ENCODE measurements around a stretch of chr11.

DNA sequence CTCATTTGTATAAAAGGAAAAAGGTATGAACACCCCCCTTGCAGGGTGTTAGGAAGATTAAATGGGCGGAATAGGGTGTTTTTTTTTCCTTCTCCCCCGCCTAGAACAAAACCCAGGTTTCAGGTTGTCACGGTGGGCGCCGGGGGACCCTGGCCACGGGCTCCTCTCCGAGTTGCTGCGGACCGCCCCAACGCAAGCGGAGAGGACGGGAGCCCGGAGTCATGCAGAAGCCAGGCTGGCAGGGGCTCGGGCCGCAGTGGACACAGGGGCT, 260 bp upstream of the TIRAP start:
- PRO-cap: bidirectional peak, plus-strand start at position 190 of the sequence, minus-strand start at position 223 of the sequence
- RAMPAGE, long total RNA: no peak

DNA sequence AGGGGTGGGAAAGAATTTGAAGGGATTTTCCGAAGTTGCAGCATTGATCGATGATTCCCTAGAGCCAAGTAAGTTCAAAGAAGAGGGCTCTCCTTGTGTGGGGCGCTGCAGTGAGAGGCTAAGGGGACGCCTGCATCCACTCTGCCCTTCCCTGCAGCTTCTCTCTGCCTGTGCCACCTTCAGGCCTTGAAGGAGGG, 16.0 kb upstream of the ST3GAL4 start:
- PRO-cap: no peak
- RAMPAGE, long total RNA: no peak

DNA sequence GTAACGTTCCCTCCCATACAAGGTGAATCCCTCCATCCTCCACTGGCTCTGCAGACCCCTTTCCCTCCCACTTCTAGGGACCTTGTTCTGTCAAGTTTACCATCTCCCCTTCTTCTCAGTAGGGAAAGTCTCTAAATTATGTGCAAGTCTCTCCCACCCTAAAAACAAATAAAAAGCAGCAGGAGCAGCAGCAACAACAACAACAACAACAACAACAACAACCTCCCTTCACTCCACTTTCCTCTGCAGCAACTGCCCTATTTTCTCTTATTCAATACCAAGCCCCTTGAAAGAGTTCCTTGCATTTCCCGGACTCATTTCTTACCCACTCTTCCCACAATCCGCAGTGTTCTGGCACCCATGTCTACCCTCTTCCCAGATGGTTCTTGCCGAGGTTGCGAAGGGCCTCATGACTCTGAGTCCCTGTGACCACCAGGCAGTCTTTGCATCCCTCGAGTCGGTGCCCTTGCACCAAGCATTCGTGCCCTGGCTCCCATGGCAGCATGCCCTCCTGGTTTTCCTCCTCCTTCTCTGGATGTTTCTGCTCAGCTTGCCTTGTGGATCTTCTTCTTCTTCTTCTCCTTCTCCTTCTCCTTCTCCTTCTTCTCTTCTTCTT, 77.9 kb downstream of the KIRREL3 start:
- PRO-cap: no peak
- RAMPAGE, long total RNA: no peak

- PRO-cap: no peak
- RAMPAGE, long total RNA: no peak
Measured at GRCh38 chr11:127105851-127106839, 105.6 kb upstream of the KIRREL3 start.

DNA sequence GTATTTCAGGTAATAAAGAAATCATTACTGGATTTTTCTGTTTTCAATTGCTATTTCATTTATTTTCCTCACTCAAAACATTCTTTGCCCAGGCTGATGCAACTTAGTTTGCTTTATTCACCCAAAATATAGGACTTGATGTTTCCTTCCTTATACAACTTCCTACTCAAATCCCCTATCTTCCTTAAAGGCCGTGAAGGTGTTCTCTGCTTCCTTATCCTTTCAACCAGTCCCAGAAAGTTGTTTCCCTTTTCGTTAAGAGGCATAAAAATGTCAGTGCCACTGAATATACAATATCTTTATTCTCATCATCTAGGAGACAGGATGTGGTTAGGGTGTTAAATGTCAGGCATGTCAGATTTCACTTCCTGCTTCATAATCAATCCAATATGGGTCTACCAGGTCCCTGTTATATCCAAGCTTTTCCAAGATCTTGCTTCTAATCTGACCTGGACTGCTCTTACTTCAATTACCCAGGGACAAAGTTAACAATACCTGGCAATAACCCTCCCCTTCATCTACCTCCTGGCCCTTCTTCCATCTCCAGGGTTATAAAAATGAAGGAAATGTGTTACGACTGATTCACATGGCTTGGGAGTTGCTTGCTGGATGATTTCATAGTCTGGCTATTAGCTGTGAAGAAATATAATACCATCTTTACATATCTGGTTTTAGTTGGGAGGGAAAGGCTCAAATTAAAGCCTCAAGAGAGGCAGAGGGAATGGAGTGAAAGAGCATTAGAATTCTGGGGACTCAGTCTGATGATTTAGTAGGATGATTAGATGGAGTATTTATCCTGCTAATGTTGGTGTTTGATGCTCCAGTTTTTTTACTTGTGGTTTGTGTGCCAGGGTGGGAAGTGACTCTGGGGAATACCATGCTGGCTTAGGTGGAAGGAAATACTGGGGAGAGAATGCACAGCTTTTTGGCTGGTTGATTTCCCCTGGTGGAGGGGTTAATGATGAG, 534.4 kb downstream of the ETS1 start:
- PRO-cap: no peak
- RAMPAGE, long total RNA: no peak

DNA sequence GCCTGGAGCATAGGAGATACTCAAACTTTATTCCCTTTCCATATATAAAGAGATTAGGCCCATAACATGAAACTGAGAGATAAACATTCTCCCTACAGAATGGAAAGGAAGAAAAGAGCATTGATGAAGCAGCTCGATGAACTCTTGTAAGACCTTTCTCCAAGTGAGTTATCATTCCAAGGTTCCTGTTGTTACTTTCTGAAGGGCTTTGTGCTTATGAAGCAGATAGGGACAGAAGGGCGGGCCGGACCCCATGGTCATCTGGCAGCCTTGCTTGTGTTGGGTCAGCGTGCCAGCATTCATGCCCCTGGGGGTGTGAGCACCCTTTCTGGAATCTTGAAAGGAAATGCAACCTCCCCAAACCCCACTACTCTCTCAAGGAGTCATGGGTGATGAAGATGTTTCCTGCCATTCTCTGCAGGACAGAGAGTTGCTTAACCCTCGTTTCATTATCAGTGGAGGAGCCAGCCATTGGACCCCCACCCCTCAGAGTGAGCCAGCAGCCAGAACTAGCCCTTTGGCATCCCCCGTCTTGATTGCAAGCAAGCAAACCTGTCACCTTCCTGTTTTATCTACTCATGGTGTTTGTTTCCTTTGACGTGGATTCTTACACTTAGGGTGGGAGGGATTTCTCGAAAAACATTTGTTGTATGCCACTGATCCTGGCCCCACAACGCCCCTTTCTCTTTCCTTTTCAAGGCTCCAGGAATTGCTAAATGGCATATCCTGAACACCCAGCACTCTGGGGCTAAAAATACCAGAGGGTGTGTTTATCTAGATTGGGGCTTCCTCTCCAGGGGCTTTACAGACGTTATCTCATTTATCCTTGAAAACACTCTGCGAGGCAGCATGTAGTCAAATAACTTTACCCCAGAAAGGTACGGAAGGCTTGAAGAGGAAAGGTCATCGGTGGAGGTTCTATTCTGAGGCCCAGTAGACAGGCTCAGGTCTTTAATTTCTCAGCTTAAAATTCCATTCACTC, 258.3 kb downstream of the ETS1 start:
- PRO-cap: no peak
- RAMPAGE, long total RNA: no peak

DNA sequence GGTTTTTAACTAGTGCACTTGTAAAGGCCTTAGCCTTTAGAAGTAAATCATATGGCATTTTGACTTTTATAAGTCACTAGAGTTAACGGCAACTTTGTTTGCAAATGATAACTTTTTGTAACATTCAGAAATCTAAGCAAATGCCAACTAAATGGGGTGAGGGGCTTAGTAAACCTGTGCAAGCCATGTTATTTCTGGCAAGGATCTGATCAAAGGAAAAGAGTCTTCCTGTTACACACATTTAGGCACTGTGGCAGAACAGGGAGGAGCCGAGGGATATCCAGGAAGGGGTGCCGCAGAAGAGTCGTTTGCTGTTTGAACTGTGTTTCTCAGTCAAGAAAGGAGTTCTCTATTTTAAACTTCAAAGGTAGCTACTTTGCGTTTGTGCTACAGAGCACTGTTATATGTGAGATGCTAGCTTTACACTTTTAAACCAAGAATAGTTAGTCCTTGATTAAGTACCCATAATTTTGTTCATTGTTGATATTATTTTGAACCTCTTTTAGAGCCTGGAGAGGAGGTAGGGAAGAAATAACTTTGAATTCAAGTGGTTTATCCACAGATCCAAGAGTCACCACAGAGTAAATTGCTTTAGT, 175.5 kb downstream of the ETS1 start:
- PRO-cap: no peak
- RAMPAGE, long total RNA: no peak

DNA sequence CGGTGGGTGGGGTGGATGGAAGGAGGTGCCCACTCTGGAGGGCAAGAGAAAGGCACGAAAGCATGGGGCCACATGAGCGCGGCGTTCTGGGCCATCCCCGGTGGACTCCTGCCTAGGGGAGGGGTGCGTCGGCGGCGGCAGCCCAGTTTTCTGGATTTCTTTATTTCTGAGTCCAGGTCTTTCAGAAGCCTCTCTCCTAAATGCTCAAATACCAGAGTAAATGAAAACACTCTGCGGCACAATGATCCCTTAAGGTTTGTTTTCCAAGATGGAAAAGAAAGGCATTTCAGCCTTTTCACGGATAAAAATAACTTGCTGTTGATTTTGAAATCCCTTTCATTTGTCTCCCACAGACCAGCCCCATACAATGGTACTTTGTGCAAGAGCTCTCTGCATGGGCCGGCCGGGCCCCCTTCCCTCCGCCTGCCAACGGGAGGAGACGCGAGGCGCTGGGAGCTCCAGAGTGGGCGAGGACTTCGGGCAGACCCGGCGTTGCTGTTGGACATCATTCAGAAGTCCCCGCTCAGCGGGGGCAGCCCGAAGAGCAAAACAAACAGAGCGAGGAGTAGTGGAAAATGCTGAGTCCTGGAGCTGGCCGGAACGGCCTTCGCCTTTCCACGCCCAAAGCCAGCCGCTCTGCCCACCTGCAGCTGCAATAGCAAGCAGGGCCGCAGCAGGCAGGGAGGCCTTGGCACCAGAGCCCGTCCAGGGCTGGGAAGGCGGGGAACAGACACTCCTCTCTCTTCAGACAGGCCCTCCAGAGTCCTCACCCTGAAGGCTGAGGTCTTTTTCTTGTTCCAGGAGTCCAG, 135.8 kb downstream of the ETS1 start:
- PRO-cap: no peak
- RAMPAGE, long total RNA: no peak

GRCh38 chr11:128520097-128520820, 67.1 kb downstream of the ETS1 start:
- PRO-cap: no peak
- RAMPAGE, long total RNA: no peak

DNA sequence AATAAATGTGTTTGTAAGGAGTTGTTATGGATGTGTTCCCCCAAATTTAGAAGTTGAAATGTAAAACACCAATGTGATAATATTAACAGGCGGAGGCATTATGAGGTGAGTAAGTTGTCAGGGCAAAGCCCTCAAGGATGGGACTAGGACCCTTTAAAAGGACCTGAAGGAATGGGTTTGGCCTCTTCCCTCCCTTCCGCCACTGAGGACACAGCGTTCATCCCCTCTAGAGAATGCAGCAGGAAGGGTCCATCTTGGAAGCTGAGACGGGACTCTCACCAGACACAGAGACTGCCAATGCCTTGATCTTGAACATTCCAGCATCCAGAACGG, 22.3 kb downstream of the ETS1 start:
- PRO-cap: no peak
- RAMPAGE, long total RNA: no peak

GRCh38 chr11:128604478-128605051, 17.2 kb upstream of the ETS1 start:
- PRO-cap: no peak
- RAMPAGE, long total RNA: no peak

- PRO-cap: bidirectional peak, plus-strand start at chr11:128624660, minus-strand start at chr11:128624438
- RAMPAGE, long total RNA: no peak
Measured at GRCh38 chr11:128624218-128625386, 37.2 kb upstream of the ETS1 start.

DNA sequence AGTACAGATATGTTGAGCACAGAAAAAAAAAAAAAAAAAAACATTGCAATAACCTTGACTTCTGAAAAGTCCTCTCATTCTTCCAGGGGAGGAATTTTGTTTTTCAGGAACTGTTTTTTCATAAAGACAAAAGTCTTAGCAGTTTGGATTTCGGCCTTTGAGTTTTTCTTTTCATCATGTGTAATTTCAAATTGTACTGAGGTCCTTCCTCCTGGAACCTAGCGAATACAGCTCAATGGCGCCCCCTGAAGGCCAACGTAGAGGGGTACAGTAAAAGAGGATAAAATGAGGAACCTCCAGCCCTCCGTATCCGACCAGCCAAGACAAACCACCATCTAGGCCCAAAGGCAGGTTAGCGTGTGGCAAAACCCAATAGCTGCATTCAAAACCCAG, 43.0 kb upstream of the ETS1 start:
- PRO-cap: no peak
- RAMPAGE, long total RNA: no peak

- PRO-cap: no peak
- RAMPAGE, long total RNA: no peak
Measured at GRCh38 chr11:128691926-128692327, 1.9 kb upstream of the FLI1 start.

DNA sequence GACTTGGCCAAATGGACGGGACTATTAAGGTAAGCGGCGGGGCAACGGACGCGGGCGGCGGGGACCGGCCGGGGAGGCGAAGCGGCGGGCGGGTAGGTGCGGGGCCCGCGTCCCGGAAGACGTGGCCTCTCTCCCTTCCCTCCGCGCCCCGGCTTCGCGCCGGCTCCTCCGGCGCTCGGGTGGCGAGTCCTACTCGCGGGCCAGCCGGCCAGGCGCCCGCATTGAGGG, 290 bp downstream of the FLI1 start:
- PRO-cap: no peak
- RAMPAGE, long total RNA: no peak

GRCh38 chr11:128696783-128697712, 3.2 kb downstream of the FLI1 start:
- PRO-cap: no peak
- RAMPAGE, long total RNA: no peak

GRCh38 chr11:128734379-128735011, 40.6 kb downstream of the FLI1 start:
- PRO-cap: no peak
- RAMPAGE, long total RNA: no peak

DNA sequence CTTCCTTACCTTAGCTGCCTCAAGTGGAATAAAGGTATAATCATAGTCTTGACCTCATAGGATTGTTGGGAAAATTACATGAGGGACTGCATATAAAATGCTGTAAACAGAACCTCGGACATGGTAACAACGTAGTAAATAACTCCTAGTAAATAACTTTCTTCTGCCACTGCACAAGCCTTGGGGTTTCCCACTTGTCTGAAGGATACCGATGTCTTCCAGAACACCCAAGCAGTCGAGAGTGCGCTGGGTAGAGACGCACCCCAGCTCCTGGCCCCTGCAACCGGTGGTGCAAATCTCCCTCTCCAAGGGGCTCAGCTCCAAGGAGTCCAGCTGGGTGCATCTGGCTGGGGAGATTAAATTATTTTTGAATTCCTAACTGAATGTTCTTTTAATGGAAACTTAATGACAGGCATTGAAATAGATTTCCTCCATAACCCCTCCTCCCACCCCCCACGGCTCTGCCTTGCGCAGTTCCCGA, 31.4 kb downstream of the KCNJ1 start:
- PRO-cap: no peak
- RAMPAGE, long total RNA: no peak

DNA sequence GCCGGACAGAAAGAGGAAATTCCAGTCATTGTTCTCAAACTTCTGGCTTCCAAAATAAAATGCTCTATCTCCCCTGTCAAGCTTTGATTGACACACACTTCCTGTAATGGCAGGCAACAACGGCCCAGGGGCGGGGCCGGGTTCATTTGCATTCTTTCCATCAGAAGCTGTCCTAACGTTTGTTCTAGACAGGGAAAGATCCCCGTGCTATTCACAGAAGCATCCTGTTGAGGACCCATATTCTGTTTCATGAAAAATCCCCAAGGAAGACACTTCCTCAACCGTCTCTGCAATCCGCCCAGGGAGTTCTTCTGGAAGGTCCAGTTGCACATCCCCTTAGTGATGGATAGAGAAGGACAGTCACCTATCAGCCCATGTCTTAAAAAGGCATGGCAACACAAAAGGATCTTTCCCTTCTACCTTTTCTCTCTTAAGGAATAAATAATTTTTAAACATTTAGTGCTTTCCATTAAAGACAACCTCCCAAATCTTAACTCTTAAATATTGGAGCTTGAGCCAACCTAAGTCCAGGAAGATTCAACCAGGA, 30.8 kb downstream of the KCNJ1 start:
- PRO-cap: no peak
- RAMPAGE, long total RNA: no peak

DNA sequence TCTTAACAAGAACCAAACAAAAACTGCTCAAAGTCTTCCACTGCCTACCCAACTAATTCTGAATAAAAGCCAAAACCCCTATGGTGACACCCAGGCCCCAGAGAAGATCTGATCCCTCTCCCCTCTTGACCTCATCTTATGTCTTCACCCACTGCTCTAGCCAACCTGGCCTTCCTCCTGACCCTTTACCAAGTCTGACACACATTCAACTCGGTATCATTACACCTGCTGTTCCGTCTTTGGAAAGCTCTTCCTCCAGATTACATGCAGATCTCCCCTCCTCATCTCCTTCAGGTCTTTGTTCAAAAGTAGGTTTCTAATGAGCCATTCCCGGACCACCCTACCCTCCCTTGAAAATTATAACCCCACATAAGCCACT, 84.7 kb upstream of the TP53AIP1 start:
- PRO-cap: no peak
- RAMPAGE, long total RNA: no peak